OCI-LY7 (cell line): ENCODE data around the gene SLC22A4.

DNA sequence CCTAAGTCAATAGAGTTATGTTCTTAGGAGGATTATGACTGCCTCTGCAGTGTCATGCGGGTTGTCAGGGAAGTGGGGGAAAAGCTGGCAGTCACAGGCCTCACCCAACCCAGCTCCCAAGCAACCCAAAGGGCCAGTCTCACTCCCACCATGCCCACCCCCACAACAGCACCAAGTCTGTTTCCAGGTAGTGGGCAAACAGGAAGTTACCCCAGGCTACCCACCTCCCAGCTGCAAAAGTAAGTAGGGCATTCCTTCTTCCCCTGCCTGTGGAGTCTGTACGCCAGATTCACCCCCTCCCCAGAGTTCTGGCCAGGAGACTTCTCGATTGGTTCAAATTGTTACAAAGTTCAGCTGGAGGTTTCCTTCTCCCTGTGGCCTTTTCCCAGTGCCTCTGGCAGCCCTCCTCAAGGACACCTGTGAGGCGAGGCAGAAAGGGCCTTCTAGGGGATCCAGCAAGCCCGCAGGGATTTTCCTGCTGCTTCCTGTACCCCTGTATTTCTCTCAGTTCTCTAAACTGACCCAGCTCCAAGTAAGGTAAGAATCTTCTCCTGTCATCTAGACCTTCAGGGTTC is 145.2 kb downstream of the HINT1 start:
- PRO-cap: no peak
- RAMPAGE, long total RNA: no peak

- PRO-cap: no peak
- RAMPAGE, long total RNA: no peak
Observed at GRCh38 chr5:131245211-131245615, 18.6 kb upstream of the CDC42SE2 start.

DNA sequence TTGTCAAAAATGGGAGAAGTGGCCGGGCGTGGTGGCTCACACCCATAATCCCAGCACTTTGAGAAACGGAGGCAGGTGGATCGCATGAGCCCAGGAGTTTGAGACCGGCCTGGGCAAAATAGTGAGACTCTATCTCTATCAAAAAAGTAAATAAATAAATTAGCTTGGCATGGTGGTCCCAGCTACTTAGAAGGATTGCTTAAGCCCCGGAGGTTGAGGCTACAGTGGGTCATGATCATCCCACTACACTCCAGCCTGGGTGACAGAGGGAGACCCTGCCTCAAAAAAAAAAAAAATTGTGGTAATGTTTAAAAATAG is 24.0 kb downstream of the CDC42SE2 start:
- PRO-cap: no peak
- RAMPAGE, long total RNA: no peak

DNA sequence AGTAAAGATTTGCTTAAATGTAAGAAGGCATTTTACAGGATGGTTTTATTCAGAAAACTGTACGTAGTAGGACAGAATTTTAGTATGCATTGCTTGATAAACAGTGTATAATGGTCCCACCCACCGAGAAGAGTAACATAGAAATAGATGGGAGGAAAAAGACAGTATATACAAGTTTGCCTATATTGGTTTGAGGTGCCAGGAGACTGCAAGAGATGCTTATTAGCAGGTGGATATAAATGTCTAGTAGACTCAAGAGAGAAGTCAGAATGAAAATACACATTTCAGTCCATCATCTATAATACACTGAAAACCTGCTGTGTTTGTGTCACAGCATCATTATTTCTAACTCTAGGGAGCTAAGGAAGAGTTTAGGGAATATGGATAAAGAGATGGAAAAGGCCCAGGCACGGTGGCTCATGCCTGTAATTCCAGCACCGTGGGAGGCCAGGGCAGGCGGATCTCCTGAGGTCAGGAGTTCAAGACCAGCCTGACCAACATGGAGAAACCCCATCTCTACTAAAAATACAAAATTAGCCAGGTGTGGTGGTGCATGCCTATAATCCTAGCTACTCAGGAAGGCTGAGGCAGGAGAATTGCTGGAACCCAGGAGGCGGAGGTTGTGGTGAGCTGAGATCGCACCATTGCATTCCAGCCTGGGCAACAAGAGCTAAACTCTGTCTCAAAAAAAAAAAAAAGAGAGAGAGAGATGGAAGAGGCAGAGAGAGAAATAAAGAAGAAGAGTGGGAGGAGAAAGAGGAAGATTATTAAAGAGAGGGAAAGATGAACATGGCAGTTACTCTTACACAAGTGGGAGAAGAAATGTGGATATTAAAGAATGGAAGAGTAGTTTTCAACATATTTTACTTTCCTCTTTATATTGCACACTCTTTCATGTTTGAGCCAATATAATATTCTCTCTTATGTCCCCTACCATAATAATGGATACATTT is 79.5 kb downstream of the CDC42SE2 start:
- PRO-cap: no peak
- RAMPAGE, long total RNA: no peak

- PRO-cap: no peak
- RAMPAGE, long total RNA: no peak
Observed at GRCh38 chr5:131498260-131499172, 136.5 kb downstream of the RAPGEF6 start.

GRCh38 chr5:131595055-131595730 is 39.8 kb downstream of the RAPGEF6 start:
- PRO-cap: no peak
- RAMPAGE, long total RNA: no peak

- PRO-cap: no peak
- RAMPAGE, long total RNA: no peak
Observed at GRCh38 chr5:131660852-131661795, 26.1 kb upstream of the RAPGEF6 start.

DNA sequence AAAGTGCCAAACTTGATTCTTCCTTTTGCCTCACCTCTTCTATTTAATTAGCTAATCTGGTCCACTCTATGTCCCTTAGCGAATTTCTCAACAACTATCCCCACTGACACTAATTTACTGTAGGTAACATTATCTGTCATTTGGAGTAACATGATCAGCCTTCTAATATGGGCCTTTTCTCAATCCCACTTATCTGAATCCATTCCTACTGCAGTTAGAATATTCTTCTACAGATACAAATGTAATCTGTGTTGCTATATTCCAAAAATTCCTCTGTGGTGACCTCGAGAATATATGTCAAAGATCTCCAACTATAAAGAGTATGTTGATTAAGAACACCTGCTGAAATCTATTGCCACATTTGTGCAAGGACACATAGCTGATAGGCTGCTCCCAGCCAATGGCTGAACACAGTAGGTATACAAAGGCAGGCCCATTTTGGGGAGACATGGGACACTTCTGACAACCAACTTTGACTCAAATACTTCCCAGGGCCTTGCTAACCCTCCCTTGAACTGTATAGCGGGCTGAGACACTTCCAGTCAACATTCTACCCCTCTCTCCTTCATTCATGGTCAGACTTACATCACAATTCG is 78.8 kb upstream of the RAPGEF6 start:
- PRO-cap: no peak
- RAMPAGE, long total RNA: no peak

DNA sequence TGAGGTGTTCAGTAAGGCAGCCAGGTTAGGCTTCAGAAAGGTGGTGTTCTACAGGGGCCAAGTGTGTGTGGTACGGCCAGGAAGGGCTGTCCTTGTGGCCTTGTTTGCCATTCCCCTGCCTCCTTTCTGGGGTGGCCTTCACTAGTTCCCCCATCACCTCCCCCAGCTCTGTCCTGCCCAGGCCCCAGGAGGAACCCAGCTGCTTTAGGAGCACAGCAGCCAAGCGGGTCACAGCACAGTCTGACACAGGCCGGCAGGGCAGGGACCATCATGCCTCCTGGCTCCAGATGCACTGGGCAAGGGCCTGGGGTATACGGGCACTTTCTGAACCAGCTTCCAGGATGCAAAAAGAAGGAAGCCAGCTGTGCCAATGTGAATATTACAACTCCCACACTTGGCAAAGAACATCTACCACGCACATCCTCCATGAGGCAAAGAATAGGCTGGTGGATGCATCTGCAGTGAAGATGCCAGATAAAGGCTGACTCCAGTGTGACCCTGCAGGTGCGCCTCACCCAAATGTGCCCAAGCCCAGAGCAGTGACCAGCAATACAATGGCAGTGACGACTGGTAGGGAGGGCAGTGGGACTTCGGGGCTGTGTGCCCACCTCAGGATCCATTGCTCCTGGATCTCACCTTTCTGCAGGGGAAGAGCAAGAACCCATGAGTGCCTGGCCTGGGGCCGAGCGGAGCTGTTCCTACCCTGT is 6.4 kb upstream of the IL3 start:
- PRO-cap: no peak
- RAMPAGE, long total RNA: no peak

- PRO-cap: no peak
- RAMPAGE, long total RNA: no peak
Observed at GRCh38 chr5:132086263-132086853, 12.8 kb downstream of the CSF2 start.

- PRO-cap: no peak
- RAMPAGE, long total RNA: no peak
Observed at GRCh38 chr5:132219417-132219622, 8.3 kb downstream of the P4HA2 start.

DNA sequence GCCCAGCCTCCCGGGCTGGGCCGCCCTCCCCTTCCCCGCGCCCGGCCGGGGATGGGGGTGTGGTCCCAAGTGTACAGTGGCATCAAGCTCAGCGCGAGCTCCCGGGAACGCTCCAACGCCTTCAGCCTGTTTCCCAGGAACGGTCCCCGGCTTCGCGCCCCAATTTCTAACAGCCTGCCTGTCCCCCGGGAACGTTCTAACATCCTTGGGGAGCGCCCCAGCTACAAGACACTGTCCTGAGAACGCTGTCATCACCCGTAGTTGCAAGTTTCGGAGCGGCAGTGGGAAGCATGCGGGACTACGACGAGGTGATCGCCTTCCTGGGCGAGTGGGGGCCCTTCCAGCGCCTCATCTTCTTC is at the start of gene SLC22A4:
Gene SLC22A4 (plus strand): TSS at position 68 of the 359 bp plus-strand sequence.
- PRO-cap: no peak
- RAMPAGE, long total RNA: no peak

GRCh38 chr5:132368218-132368759 is 1.2 kb upstream of the SLC22A5 start:
- PRO-cap: no peak
- RAMPAGE, long total RNA: no peak

DNA sequence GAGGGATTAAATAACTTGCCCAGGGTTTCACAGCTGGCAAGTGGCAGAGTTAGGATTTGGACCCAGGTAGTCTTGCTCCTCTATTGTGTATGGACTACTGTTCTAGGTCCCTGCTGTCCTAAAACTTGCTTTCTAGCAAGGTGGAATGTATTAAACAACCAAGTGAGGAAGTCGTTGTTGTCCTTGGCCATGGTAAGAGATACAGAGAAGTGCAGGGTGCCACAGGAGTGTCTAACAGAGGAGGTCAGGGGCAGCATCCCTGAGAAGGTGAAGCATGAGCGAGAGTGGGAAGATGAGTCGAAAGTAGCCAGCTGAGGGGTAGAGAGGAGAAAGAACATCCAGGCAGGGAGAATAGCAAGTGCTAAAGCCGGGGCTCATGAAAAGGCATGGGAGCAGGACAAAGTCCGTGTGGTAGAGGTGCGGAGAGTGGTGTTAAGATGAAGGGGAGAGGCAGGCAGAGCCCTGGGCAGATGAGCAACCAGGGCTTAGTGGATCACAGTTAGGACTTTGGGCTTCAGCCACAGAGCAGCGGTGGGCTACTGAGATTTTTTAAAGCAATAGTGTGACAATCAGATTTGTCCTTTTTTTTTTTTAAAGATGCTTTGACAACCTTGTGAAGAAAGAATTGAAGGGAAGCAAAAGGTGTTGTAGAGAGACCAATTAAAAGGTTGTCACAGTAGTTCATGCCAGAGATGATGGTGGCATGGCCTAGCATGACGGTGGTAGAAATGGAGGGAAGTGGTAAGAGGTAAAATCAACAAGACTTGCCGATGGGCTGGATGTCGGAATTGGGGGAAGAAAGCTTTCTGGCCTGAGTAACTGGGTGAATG is 10.6 kb downstream of the SLC22A5 start:
- PRO-cap: no peak
- RAMPAGE, long total RNA: no peak

DNA sequence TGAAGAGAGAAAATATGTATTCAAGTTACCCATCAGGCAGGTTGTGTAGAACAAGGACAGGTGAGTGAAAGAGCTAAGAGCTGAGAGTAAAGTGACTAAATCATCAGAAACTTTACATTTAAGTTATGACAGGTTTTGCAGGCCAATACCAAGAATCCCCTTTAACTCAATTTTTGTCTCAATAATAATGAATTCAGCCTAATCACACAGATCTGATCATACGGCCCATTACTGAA is 42.3 kb downstream of the SLC22A5 start:
- PRO-cap: no peak
- RAMPAGE, long total RNA: no peak

- PRO-cap: no peak
- RAMPAGE, long total RNA: no peak
Observed at GRCh38 chr5:132416989-132417369, 47.5 kb downstream of the SLC22A5 start.

- PRO-cap: bidirectional peak, plus-strand start at chr5:132422985, minus-strand start at chr5:132422786
- RAMPAGE, long total RNA: no peak
Observed at GRCh38 chr5:132422630-132423203, 53.2 kb downstream of the SLC22A5 start.

GRCh38 chr5:132425025-132425418 is 55.5 kb downstream of the SLC22A5 start:
- PRO-cap: no peak
- RAMPAGE, long total RNA: no peak

DNA sequence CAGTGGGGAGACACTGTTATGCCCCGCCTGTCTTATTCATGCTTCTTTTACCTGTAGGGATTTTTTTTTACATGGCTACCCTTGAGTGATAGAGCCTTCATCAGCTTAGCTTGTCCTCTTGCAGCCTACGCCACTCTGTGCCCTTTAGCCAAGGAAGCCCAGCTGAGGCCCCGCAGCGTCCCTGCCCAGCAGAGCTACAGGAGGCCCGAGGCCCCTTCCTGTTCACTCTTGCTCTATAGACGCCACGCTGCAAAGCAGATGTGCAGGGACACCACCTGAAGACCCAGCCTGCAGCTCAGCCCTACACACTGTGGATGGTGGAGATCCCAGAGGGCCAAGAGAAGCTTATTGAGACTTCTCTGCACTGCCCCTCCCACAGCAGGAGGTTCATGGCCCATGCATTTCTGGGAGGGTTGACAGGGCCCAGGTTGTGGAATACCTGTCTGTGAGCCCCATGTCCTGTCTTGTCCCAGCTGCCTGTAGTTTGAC is 33.6 kb downstream of the IRF1 start:
- PRO-cap: no peak
- RAMPAGE, long total RNA: no peak

GRCh38 chr5:132463086-132463859 is 27.3 kb downstream of the IRF1 start:
- PRO-cap: no peak
- RAMPAGE, long total RNA: no peak